ENCODE measurements around the genes SLC25A1 and C22orf39.

DNA sequence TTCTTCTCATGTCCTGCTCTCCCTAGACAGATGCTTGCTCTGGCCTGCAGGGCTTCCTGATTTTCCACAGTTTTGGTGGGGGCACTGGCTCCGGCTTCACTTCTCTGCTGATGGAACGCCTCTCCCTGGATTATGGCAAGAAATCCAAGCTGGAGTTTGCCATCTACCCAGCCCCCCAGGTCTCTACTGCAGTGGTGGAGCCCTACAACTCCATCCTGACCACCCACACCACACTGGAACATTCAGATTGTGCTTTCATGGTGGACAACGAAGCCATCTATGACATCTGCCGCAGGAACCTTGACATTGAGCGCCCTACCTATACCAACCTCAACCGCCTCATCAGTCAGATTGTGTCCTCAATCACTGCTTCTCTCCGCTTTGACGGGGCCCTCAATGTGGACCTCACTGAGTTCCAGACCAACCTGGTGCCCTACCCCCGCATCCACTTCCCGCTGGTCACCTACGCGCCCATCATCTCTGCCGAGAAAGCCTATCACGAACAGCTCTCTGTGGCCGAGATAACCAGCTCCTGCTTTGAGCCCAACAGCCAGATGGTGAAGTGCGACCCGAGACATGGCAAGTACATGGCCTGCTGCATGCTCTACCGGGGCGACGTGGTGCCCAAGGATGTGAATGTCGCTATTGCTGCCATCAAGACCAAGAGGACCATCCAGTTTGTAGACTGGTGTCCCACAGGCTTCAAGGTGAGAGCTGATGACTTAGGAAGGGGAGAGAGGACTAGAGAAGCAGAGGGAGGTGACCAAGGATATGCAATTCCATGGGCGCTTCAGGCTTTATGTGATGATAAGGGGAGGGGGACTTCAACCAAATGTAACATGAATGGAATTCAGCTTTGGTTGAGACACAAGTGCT is 16.0 kb downstream of the TUBA8 start:
- PRO-cap = no peak

DNA sequence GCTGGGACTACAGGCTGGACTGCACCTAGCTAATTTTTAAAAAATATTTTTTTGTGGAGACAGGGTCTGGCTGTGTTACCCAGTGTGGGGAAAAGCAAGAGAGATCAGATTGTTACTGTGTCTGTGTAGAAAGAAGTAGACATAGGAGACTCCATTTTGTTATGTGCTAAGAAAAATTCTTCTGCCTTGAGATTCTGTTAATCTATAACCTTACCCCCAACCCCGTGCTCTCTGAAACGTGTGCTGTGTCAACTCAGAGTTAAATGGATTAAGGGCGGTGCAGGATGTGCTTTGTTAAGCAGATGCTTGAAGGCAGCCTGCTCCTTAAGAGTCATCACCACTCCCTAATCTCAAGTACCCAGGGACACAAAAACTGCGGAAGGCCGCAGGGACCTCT is 2.5 kb upstream of the PRODH start:
- PRO-cap = no peak

DNA sequence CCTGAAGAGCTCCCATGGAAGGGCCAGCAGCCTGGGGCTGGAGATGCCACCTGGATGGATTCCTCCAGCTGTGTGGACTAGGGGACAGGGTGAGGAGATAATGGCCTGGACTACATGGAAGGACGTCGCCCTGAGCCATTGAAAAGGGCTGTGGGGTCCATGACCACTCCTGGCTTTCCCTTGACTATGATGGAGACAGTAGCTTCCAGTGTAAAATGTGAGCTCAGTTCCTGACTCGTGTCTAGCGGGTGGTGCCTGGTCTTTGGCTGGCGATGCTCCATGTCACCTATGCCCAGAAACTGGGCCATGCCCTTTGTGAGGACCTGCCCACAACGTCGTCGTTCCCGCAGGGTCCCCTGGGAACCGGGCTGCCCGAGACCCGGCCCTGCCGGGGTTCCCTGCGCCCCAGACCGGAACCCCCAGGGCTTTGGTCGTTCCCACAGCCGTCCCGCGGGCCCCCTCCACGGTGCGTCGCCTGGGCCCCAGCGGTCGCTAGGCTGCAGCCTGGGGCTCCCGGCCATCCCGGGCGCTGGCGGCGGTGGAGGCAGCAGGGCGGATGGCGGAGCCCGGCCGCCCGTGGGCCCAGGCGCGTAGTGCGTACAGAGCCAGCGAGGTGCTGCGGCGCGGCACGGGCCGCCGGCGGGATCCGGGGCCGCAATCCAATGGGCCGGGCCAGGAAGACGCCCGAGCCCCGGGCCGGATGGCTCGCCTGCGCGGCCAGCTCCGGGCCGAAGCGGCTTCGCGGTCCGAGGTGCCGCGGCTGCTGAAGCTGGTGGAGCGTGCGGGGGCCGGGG is 93.0 kb downstream of the DGCR2 start:
- PRO-cap = no peak

- PRO-cap = no peak
These were observed 63.7 kb downstream of the DGCR2 start for GRCh38 chr22:19058480-19058970.

DNA sequence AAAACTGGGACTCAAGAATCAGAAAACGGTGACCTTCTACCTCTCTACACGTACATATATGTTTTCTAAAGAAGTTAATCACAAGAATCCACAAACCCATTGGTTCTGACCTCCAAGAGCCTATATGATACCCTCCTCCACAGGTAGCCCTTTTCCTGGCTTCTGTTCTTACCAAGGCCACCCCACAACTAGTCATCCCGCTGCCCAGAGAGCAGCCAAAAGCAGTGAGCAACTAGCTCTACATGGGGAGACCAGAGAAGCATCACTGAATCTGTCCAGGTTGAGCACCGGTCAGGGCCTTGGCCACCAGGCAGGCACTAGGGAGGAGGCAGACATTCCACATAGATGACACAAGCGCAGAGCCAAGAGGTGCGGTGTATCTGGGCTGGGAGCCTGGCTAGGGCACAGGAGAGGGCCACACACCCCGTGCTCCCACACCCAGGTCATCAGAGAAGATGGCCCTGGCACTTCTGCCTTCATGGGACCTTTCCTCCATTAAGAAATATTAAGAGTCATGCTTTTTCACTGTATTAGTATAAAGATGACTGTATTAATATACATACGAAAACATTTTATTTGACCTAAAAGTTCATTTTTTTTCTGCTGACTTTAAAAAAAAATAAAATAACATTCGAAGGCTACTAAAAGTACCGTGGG is 1.4 kb downstream of the DGCR2 start:
- PRO-cap = no peak

DNA sequence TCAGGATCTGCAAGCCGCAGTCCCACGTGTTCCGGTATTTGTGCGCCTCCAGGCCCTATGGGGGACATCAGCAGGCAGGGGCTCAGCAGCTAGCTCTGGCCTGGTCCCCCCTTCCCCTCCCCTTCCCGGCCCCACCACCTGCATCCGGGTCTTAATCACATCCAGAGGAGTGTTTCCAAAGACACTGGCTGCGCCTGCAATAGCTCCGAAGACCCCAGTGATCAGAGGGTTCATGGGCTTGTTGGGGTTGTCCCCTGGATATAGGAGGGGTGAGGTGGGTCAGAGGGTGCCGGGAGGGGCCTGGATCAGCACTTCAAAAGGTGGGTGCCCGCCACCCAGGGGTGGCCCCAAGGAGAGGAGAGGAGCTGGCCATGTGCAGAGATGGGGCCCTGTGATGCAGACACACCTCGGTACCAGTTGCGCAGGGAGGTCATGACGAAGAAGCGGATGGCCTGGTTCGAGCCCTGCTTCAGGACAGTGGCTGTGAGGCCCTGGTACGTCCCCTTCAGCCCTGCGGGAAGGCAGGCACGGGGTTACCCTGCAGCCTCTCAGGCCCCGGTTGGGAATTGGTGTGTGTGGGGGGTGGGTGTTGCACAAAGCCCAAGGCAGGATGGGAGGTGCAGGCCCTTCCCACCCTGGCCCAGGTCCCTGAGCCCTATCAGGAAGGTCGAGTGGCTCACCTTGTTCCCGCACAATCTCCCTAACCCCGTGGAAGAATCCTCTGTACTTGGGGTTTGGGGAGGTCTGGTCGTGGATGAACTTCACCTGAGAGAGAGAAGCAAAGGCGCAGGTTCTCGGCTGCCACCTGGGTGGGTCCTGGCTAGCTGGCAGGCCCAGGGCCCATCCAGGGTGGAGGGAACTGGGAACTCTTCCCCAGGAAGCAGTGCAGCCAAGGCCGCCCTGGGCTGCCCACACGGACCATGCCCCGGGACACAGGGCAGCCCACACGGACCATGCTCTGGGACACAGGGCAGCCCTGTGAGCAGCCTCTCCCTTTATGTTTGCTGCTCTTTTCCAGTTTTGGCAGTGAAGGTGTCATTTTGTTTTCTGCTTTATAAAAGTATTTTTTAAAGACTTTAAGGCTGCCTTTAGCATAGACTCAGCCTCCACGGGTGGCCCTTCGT is 1.7 kb downstream of the SLC25A1 start:
- PRO-cap = no peak

- PRO-cap = bidirectional peak, plus-strand start at chr22:19179024, minus-strand start at chr22:19178736
These were observed at the start of gene SLC25A1 for GRCh38 chr22:19178123-19178899. SLC25A1 (minus strand) TSS chr22:19178736.

DNA sequence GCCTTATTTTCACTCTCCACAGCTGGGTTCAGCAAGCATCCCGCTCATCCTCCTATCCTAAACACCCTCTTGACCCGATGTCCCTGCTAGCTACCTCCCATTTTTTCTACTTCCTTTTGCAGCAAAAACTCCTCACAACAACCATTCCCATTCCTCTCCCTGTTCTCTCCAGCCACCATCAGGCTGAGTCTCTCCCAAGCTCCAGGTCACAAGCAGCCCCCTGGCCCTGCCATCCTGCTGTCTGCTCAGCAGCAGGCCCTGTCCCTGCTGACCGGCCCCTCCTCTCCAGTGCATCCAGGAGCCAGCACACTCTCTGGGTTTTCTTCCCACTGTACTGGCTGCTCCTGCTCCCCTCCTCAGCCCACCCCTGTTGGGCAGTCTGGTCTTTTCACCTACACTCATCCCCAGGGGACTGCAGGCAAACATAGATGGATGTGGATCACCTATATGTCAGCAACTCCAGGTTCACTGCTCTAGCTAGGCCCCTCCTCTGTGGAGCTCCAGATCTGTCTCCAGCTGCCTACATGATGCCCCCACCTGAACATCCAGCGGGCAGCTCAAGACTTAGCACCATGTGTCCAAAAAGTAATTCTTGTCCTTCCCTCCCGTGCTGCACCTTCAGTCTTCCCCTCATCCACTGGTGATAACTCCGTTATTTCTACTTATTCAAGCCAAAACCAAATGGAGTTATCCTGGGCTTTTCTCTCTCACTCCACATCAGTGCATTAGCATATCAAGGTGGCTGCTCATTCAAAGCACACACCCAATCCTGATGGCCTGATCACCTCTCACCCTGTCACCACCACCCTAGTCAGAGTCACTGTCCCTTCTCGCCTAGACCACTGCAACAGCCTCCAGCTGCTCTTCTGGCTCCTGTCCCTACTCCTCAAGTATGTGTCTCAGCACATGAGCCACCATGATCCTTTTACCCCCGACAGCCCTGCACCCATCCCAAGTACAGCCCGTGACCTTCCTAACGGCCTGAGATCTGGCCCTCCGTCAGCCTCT is 19.3 kb upstream of the SLC25A1 start:
- PRO-cap = no peak

DNA sequence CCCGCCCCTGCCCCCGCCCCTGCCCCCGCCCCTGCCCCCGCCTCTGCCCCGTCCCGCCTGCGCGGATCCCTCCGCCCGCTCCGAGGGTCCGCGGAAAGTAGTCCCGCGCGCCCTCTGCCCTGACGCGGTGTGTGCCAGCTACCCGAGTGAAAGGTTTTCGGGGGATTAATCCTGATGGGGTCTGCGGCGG is 224 bp upstream of the CLTCL1 start:
- PRO-cap = bidirectional peak, plus-strand start at position 78 of the sequence, minus-strand start outside the sequence

GRCh38 chr22:19292980-19293187 is 1.4 kb upstream of the CLTCL1 start:
- PRO-cap = no peak

- PRO-cap = no peak
These were observed 7.5 kb downstream of the HIRA start for GRCh38 chr22:19424002-19424546.

- PRO-cap = no peak
These were observed 1.1 kb downstream of the HIRA start for GRCh38 chr22:19430371-19430974.

- PRO-cap = no peak
These were observed 7.2 kb downstream of the C22orf39 start for GRCh38 chr22:19440175-19440752.

DNA sequence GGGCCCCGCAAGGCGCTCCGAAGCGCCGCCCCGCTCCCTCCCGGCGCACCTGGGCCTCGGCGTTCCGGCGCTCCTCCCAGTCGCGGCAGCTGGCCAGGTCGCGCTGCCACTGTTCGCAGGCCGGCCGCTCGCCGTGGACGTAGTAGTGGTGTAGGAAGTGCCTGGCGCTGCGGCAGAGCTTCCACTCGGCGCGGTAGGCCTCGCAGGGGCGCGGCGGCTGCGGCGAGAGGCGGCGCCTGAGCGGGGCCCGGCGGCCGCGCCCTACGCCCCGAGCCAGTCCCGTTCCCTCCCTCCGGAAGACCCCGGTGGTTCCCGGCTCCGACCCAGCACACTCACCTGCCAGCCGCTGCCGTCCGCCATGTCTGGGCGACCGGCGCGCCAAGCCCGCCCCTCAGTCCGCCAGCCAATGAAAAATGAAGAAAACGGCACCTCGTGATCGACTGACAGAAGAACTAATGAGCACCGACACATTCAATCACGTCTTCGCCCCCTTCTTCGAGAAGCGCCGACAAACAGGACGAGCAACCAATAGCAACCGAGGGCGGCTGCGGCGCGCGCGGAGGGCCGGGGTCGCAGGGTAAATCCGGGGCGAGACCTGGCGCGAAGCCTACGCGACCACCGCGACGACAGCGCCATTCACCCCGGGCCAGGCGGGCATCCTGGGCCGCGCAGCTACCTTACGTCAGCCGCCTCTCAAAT is at the start of gene C22orf39:
TSS of gene C22orf39 (minus strand) at position 383 of the 699 bp plus-strand sequence.
- PRO-cap = bidirectional peak, plus-strand start at position 79 of the sequence, minus-strand start at position 87 of the sequence; bidirectional peak, plus-strand start at position 528 of the sequence, minus-strand start at position 334 of the sequence

- PRO-cap = no peak
These were observed 47.9 kb upstream of the CLDN5 start for GRCh38 chr22:19572196-19572482.

DNA sequence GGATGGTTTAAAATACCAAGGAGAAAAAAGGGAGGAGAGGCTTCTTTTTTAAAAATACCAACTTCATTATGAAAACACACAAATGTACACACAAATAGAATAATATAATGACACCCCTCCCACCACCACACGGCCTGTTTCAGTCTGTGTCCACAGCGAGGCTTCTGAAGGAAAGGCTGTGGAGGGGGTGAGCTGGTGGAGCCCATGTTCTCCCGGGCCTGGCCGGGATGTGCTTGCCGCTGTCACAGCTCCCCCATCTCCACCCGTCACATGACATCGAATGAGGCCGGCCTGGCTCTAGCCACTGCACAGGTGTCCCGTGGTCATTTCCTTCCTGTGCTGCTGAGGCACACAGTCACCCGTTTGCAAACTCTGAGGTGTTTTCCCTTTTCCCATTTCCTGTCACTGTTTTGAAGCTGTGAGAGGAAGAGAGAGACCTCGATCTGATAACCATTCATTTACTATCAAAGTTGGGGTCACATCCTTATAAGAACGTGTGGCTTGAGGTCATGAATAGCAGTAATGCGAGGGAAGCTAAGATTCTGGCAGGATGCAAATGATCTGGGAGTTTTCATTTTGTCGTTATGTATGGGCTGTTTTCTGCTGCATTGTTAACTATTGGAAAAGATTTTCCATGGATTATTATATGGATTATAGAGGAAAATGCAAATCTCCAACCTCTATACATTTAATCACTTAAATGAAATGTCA is 55.7 kb upstream of the CLDN5 start:
- PRO-cap = bidirectional peak, plus-strand start at position 326 of the sequence, minus-strand start at position 272 of the sequence

GRCh38 chr22:19607068-19608386 is 83.3 kb upstream of the CLDN5 start:
- PRO-cap = bidirectional peak, plus-strand start at chr22:19607677, minus-strand start at chr22:19607539

GRCh38 chr22:19622187-19622637 is 92.1 kb upstream of the SEPTIN5 start:
- PRO-cap = no peak

DNA sequence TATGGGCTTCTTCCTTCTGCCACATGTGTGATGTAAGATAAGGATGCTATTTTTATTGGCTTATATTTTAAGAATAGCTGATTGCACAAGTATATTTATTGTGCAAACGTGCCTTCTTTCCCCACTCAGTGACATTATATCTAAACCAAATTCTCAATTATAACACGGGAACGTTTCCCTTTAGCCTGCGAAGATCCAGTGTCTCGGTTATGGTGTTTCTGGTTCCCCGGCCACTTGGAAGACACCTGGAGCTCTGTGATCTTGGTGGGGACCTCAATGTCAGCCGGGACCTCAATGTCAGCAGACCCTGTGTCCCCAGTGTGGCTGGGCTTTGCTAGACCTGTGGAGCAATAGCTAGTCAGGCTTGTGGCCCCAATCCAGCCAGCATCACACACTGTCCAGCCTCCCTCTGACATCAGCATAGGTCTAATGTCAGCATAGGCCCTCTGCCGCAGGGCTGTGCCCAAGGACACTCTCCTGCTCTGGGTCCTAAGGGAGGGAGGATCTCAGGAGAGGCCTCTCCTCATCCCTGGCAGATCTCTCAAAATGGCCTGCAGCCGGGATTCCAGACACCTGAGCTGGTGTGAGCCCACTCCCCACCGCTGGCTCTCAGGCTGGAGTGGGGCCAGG is 70.2 kb upstream of the SEPTIN5 start:
- PRO-cap = no peak

GRCh38 chr22:19718905-19719428 is 4.4 kb upstream of the GP1BB start:
- PRO-cap = no peak